Parotid gland (tissue), 1 donor: ENCODE measurements around a stretch of chr10.

GRCh38 chr10:79149274-79149539 is 80.4 kb downstream of the ZMIZ1 start:
- PRO-cap, result no peak

DNA sequence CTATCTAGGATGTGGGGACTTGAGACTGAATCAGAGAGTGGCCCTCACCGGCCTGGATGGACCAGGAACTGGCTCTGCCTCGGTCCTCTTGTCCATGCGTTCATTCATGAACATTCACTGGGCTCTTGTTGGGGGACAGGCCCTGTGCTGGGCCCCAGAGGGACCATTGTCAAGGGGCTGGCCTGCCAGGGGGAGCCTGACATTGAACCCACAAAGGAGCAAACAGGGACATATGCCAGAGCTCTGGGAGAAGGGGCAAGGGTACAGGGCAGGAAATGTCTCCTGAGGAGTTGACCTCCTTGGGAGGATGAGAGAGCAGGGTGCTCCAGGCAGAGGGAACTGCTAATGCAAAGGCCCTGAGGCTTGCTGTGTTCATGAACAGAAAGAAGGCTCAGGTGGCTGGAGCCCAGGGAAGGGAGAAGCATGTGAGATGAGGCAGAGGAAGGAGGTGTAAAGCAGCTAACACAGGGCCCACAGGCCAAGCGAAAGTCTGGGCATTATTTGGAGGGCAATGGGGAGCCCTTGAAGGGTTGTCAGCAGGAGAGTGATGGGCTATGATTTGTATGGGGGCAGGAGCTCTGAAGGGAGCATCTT is 136.9 kb upstream of the PPIF start:
- PRO-cap, result no peak

DNA sequence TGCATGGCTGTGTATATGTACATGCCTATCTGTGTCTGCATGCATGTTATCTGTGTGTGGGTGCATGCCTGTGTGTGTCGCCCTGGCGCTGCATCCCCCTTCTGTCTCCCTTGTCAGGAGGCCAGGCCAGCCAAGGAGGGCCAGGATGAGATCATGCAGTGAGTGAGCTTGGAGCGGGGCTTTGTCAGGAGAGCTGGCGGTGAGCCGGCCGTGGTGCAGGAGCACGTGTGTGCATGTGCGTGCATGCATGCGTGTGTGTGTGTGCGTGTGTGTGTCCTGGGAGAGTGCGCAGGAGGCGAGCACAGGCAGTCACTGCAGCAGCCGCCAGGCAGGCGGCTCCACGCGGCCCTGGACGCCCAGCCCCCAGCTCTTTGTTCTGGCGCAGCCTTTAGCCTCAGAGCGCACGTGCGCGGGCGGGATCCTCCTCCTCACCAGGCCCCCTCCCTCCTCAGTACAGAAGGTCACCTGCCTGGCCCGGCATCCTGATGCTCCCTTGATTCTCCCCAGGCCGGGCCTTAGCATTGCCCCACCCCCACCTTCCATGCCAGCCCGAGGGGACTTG is 126.2 kb upstream of the PPIF start:
- PRO-cap, result no peak

GRCh38 chr10:79222854-79224194 is 123.9 kb upstream of the PPIF start:
- PRO-cap, result bidirectional peak, plus-strand start at chr10:79223555, minus-strand start at chr10:79223341; unidirectional peak, minus-strand start at chr10:79223611

- PRO-cap, result no peak
Measured at GRCh38 chr10:79266131-79266442, 81.2 kb upstream of the PPIF start.

DNA sequence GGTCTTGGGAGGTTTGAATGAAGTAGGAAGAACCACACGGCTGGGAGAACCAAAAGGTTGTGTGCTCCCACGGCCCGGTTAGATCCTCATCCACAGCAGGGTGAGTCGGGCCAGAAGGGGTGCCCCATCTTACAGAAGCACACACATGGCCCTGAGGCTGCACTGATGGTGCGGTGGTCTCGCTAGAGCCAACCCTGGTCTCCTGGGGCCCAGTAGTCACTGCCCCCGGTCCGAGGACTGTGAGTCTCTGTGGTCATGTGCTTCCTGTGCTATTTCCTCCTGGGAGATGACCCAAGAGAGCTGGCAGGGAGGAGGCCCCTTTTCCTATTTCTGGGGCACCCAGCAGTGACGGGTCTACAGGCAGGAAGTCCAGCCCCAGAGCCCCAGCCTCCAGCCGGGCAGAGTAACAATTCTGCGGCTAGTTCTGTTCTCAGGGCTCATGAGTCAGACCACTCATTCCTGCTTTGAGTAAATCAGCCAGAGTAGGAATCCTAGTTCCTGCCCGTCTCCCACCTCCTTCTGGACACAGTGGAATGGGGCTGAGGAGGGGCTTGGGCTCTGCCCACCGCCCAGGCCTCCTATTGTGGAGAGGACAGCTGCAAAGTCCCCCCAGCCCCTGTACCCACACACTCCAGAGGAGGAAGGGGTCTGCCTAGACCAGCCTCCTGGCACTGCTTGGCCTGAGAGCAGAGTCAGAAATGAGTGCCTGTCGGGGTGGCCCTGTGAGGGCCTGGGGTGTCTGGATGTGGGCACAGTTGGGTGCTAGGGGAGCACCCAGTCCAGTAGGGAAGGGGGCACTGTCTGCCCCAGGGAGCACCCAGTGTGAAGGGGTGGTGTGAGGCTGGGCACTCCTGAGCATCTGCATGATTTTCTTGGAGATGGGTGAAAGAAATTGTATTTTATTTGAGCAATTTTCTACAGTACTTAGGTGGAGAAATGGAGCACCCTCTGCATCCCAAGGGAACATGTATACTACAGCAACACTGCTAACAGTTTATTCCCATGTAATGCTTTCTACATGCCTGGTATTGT is 80.5 kb upstream of the PPIF start:
- PRO-cap, result no peak

- PRO-cap, result no peak
Measured at GRCh38 chr10:79303429-79304393, 43.6 kb upstream of the PPIF start.

DNA sequence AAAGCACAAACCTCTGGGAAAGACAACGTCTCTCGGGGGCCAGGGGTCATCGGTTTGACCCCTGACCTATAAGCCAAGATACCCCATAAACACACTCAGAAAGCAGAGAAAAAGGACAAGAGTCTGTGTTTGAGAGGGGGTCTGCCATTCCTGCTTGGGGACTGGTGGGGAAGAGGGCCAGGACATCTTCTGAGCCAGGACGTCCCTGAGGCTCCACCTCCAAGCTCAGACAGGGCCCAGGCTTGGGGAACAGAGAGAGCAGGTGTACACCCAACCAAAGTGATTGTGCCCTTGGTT is 34.0 kb upstream of the PPIF start:
- PRO-cap, result no peak

GRCh38 chr10:79323188-79323992 is 23.9 kb upstream of the PPIF start:
- PRO-cap, result no peak

DNA sequence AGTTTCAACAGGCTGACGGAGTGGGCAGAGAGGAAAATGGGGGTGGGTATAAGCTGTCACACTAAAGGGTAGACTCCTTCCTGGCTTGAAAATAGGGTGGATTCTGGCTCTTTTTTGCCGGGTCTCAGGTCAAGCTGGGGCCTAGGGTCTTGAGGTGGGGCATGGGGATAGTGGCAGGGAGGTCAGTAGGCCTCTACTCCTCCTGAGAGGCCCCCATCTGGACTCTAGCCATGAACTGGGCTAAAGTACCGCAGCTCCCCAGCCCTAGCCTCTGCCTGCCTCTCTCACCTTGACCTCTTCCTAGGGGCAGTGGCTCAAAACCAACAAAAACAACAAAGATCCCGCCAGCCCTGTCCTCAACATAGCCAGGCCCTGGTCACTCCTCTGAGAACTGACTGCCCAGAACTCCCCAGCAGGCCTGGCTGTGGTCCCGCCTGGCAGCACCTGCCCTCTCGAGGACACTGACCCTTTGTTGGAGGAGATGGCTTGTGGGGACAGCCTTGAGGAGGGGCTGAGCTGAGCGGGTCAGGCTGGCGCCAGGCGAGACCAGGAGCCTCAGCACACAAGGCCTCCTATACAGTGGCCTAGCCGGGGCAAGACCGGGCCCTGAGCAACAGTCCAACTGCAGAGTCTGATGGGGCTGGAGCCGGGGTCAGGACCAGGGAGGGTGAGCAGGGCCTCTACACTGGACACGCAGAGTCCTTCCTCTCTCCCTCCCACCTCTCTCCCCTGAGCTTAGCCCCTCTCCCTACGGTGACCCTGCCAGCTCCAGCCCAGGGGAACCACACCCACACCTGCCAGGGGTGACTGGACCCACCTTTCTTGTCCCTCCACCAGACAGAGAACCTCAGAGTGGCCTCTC is 11.7 kb upstream of the PPIF start:
- PRO-cap, result no peak

DNA sequence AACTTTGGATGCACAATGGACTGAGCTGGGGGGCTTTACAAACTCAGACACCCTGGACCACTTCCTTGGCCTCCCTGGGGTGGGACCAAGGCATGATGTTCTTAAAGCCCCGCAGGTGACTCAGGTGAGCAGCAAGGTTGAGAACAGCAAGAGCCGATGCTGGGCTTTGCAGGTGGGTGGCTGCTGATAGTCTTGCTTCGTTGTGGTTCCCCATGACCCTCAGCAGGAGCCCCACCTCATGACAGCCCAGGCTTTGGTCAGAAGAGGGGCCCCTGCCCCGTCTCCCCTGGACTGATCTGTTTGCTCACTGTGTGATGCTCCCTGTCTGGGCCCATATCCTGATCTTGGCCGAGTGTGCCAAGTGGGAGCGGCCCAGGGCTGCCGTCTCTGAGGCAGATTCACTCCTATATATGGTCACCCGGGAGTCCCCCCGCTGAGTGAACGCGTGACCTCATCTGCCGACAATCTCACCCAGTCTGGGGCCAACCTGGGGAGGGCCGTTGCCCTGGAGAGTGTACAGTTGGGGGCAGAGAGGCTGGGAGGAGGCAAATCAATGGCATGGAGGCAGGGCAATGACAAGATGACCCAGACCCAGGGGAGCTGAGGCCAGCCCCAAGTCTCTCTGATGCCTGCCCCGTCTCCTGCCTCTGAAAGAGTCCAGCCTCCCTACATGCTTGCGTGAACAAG is 34.5 kb downstream of the PPIF start:
- PRO-cap, result no peak

DNA sequence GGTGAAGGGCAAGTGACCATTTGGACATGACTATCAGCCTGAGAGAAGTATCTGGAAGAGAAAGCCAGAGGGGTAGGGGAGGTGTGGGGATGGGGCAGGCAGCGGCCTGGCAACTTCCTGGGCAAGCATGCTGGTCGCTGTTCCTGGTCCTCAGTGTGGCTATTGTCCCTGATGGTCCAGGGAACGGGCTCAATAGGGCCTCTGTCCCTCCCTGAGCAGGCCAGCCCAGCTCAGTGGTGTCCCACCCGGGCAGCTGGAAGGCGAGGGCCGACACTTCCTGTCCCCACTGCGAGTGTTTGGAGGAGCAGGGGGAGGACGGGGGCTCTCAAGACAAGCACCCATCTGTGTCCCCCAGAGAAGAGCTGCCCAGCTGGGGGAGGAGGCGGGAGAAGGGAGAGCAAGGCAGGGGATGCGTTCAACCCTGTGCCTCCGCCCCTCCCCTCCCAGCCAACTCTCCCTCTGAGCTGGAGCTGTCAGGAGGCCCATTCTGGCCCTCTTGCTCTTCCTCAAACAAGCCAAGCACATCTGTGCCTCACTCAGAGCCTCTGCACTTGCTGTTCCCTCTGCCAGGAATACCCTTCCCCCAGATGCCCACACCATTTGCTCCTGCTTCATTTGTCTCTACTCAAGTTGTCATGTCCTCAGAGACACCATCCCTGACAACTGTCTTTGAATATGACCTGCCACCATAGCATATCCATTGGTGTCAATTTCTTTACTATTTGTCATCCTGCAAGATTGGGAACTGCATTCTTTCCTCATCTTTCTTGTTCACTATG is 35.7 kb downstream of the ZCCHC24 start:
- PRO-cap, result no peak

DNA sequence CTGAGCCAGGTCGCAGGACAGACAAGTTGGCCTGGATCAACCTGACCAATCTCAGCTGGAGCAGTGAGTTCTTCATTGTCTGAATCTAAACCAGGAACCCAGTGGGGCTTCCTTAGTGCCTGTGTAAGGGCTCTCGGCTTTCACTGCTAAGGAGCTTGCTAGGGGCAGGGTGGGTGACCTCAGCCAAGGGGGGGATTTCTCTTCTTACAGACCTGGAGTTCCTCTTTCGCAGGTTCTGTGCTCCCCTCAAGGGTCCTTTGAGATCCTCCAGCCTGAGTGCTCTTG is 273 bp upstream of the SFTPA1 start:
- PRO-cap, result no peak

GRCh38 chr10:79629404-79629780 is 18.7 kb downstream of the SFTPA1 start:
- PRO-cap, result unidirectional peak, minus-strand start at chr10:79629595

- PRO-cap, result no peak
Measured at GRCh38 chr10:79736717-79737074, 33.7 kb downstream of the NUTM2B start.

GRCh38 chr10:80178043-80179073 is 27.0 kb downstream of the ANXA11 start:
- PRO-cap, result no peak

- PRO-cap, result unidirectional peak, plus-strand start at chr10:80203690; unidirectional peak, plus-strand start at chr10:80203781; unidirectional peak, plus-strand start at chr10:80203853
Measured at GRCh38 chr10:80203084-80204114, 1.9 kb downstream of the ANXA11 start.

GRCh38 chr10:80322512-80323035 is 33.1 kb upstream of the MAT1A start:
- PRO-cap, result no peak

GRCh38 chr10:80410097-80410730 is 1.9 kb downstream of the PRXL2A start:
- PRO-cap, result no peak

DNA sequence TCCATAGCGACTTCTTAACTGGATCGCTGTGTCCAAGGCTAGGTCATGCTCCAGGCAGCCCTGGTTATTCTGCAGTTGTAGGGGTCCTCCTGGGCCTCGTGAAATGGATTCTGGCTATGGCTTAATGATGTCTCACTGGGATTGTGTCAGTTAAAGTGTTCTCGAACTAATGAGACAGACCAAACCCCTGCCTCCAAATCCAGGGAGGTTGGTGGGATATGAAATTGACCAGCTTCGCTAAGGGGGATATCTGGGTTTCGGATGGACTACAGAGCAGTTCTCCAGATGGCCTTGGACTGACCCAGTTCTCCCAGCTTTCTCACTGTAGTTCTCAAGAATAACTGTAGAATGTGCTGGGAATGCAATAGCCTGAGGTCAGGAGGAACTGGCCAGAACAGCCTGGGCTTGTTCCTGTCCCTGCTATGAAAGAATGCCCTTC is 12.5 kb upstream of the TSPAN14 start:
- PRO-cap, result no peak